Pulmonary lymph node (tissue), 1 donor: ENCODE data around the gene MED8.

DNA sequence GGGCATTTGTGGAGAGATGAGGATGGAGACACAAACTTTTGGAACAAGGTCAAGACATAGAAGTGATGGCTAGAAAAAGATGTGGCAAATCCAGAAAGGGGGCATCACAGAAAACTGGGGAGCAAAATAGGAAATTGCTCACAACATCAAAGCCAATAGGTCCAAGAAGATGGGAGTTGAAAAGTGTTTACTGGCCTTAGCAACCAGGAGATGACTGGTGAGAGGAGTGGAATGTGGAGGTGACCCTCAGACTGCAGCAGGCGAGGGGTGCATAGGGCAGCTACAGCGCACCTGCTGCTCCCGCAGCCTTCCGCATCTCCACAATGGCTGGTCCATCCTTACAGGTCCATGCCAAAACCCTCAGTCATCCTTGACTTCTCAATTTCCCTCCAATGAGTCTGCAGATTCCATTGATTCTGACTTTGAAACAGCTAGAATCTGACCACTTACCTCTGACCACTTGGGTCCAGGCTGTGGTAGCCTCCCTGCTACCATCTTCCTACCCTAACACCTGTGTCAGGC, 22.3 kb downstream of the CLDN19 start:
- PRO-cap: no peak

GRCh38 chr1:42757429-42758147, 9.2 kb downstream of the P3H1 start:
- PRO-cap: no peak

- PRO-cap: unidirectional peak, minus-strand start at chr1:42795694
Observed at GRCh38 chr1:42795575-42795797, 10.7 kb downstream of the TMEM269 start.

GRCh38 chr1:42824489-42825099, 7.4 kb upstream of the SVBP start:
- PRO-cap: no peak

GRCh38 chr1:42825145-42825860, 8.1 kb upstream of the SVBP start:
- PRO-cap: no peak

GRCh38 chr1:42924056-42924378, 34.7 kb downstream of the SLC2A1 start:
- PRO-cap: bidirectional peak, plus-strand start at chr1:42924460, minus-strand start at chr1:42924273

- PRO-cap: bidirectional peak, plus-strand start at chr1:42935379, minus-strand start at chr1:42935313
Observed at GRCh38 chr1:42934630-42935779, 23.7 kb downstream of the SLC2A1 start.

DNA sequence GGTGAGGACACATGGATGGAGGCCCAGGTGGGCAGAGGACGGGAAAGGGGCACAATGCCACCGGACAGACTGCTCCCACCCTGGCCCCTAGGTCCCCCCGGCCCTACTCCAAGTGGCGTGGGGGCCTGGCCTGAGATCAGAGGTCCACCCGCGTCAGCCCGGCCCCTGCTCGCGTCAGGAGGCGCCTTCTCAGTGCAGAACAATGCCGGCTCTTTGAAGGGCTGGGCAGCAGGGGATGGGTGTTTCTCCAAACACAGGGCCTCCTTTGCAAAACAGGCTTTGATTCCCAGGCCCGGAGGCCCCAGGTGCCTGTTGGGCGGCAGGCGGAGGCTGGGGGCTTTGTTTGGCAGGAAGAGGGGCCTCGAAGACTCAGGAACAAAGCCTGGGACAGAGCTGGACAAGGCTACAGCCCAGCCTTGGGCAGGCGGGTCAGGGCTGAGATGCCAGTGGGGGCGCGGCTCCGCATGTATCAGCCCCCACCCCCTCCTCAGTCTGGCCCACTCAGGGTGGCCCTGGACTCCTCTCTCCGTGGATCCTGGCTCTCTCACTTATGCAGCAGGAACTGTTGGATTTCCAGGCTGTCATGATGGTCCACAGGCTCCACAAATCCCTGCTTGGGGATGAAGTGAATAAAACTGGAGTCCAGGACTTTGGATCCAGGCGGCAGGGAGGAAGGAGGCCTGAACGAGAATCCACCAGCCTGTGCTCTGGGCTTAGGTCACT, 77.4 kb upstream of the SLC2A1 start:
- PRO-cap: no peak

DNA sequence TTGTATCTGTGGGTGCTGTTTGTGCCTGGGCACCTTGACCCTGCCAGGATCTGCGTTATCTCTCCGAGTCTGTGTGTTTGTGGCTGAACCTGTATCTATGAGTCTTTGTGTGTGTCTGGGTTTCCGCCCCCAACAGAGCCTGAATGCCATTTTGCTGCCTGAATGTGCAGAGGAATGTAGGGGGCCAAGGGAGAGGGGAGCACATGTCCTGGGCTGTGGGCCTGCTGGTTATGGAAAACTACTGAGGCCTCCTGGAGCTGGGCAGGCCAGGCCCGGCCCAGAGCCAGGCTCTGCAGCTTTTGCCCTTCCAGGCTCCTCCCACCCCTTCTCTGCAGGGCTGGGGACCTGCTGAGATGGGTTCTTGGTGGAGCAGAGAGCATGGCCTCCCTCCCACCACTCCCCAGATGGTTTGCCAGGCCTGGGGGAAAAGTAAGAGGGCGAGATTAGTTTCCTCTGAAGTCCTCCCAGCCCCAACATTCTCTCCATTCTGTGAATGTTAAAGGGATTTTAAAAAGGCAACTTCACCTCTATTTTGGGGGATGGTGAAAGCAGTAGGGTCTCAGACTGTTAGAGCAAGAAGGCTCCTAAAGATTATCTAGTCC, 77.9 kb upstream of the CFAP144 start:
- PRO-cap: no peak

DNA sequence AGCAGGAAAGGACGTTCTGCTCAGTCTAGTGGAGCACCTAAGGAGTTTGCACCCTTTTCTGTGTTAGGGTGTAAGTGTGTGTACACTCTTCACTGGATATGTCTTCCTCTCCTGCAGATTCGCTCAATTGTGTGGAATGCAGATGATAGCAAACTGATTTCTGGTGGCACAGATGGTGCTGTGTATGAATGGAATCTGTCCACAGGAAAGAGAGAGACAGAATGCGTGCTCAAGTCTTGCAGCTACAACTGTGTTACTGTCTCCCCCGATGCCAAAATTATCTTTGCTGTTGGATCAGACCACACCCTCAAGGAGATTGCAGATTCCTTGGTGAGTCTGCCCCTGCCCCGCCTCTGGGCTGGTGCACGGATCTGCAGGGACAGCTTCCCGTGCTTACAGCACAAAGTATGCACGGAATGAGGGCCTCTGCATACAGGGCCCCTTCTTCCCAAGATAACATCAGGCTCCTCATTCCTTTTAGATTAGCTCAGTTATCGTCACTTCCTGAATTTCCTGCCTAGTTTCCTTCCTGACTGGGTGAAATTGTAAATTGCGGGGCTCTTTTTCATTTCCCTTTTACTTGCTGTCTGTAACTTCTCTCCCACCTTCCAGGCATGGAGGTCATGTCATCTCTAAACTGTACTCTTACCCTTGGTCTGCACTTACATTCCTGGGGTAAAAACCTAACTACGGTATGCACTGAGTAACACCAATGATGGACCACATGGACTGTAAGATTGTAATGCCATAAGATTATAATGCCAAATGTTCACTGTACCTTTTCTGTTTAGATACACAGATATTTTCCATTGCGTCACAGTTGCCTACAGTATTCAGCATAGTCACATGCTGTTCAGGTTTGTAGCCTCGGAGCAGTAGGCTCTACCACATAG, 34.7 kb downstream of the CFAP57 start:
- PRO-cap: no peak

- PRO-cap: no peak
Observed at GRCh38 chr1:43231990-43232911, 37.5 kb upstream of the TMEM125 start.

DNA sequence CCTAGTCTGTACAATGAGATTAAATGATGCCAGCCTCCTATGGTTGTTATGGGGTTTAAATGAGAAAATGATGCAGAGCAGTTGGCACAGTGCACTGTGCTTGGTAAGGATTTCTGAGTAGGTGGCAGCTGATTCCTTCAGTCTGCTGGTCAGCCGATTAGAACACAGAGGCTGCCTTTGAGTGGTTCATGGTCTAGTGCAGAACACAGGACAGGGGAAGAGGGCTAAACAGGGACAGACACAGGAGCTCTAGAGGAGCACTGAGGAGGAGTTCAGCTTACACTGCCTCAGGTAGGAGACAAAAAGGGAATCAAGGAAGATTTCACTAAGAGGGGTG, 1.4 kb downstream of the TIE1 start:
- PRO-cap: no peak

DNA sequence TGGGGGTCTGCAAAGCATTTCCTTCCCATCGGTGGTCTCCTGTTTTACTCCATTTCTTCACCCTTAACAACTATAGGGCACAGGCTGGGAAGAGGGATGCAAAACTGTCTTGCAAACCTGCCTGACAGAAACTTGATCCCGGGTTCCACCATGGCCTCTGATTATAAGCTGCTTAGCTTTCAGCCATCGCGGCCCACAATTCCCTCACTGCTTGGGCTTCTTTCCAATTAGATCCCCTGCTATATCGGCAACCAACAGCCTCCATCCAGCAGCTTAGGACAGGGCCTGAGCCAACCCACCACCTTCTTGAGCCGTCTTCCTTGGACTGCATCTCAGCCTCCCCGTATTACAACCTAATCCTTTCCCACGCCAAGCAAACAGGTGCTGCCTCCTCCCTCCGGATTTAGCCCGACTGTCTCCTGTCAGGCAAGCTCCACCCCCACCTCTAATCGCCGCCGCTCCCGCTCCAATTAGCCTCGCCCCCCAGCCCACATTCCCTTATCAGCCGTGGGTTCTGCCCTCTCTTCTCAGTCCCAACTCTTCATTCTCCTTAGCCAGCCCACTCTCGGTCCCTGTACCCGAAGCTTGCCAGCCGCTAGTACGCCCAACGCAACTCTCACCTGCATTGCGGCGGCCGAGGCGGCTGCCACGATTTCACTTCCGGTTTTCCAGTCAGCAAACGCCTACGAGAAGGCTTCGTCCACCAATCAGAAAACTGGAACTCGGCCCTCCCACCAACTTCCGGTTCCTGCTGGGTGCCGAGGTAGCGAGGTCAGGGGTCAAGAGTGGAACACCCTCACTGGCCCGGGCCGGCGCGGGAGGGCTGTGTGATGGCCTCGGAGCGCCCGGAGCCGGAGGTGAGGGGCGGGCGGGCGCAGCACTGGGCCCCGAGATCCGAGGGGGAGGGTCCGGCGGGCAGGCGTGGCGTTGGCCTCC, at the start of gene MED8:
Gene MED8 (minus strand): TSS at position 662 of the 936 bp plus-strand sequence.
- PRO-cap: unidirectional peak, minus-strand start at position 414 of the sequence; bidirectional peak, plus-strand start at position 770 of the sequence, minus-strand start at position 662 of the sequence

DNA sequence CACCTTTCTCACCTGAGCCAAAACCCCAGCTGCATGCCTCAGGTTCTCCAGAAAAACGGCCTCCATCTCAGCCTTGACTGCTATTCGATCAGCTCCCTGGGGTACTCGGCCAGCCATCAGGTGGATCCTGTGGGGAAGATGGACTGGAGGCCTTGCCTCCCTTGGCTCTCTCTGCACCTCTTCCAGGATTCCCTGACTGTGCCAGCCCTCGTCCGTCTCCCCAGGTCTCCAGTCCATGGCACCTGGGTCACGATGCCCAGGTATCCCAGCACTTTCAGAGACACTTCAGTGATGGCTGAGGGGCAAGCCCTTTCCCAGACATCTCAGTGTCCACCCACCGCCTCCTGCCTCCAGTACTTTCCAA, 1.6 kb downstream of the HYI start:
- PRO-cap: no peak

DNA sequence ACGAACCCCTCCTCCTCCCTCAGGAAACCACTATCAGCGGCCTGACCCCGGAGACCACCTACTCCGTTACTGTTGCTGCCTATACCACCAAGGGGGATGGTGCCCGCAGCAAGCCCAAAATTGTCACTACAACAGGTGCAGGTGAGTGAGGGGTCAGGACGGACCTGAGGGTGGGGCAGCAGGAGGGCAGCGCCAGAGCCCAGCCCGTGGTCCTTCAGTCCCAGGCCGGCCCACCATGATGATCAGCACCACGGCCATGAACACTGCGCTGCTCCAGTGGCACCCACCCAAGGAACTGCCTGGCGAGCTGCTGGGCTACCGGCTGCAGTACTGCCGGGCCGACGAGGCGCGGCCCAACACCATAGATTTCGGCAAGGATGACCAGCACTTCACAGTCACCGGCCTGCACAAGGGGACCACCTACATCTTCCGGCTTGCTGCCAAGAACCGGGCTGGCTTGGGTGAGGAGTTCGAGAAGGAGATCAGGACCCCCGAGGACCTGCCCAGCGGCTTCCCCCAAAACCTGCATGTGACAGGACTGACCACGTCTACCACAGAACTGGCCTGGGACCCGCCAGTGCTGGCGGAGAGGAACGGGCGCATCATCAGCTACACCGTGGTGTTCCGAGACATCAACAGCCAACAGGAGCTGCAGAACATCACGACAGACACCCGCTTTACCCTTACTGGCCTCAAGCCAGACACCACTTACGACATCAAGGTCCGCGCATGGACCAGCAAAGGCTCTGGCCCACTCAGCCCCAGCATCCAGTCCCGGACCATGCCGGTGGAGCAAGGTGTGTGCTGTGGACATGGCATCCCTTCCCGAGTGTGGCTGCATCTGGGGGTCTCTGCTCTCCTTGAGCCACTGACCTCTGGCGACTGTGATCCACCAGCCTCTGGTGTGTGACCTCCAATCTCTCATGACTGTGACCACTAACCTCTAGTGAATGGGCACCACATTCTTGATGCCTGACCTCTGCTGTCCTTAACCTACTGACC, 46.3 kb upstream of the KDM4A start:
- PRO-cap: no peak

DNA sequence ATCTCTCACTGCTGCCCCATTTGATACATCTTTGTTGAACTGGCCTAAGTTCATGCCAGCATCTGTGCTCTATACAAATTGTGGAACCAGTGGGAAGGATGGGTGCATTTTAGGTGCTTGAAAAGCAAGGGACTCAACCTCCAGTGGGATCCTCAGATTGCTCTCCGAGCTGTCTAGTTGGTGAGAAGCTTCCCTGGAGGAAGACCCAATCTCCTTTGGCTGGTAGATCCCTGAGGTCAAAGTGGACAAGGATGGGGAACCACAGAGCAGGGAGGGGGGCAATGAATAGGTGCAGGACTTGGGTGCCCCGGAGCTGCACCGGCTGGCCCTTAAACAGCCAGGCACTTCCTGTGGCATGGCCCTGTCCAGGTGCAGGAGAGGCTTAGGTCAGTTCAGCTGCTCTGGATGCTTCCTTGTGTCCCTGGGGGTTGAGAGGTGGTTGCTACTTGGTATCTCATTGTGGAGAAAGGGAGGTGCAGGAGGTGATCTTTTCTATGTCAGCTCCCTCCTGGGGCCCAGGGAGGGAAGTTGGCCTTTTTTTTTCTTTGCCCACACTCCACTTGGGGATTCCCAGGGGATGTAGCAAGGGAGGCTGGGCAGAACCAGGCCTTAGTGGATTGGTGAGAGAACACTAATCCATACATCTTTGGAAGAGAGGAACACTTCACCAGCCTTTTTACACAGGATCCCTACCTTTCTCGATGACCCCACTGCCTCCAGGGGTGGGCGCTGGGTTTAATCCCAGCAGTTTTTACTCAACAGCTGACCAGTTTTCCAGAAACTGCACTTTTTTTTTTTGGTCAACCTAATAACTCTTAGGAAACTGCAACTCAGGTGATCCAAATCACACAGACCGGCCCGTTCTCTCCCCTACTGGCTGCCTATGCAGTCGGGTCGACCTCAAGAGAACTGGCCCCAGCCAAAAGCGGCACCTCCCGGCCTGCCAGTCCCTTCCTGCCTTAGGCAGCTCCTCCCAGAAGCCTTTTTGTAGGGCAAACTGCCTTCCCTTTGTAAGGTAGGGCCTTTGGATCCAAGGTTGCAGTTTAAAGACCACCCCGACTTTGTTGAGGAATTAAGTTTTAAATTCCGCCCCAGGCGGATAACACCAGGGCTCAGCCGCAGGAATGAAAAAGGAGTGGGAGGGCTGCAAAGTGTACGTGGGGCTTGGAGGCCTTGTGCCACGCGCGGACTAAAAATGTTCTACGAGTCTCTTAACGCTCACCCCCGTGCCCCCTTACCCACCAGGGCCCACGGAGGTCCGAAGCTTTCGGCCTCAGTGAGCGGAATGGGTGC, 1.1 kb upstream of the ST3GAL3 start:
- PRO-cap: no peak

DNA sequence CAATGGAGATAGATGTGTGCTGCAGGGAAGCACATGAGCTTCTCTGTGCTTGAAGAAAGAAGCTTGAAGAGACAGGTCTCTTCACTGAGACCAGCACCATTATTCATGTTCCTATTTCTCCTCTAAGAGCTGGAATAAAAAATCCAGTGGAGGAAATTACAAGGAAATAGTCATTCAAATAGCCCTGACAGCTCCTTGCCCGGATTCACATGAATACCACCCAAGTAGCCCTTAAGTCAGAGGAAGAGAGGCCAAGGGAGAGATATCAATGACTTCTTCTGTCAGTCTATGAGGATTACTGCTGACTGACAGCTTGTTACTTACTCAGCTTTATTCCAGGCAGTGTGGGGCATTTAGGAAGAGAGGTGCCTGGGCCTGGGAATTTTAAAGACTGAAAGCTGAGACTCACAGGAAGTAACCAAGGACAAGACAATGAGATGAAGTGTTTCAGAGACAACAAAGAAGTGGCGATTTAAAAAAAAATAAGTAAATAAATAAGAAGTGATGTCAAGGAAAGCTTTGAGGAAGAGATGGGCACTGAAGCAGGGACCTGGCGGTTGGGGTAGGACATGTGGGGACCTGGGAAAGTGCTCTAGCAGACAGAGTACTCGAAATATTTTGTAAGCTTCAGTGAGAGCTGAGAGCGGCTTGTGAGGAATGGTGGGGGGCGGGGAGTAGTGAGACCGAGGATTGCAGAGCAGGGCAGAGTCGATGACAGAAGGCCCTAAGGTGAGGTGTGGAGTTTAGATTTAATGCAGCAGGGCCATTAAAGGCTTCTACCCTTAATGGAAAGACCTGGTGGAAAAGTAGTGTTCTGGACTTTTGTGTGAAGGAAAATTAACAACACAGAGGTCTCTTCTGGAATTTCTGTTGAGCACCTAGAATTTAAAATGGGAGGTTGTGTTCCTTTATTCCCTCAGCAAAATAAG, 58.9 kb downstream of the ST3GAL3 start:
- PRO-cap: no peak

DNA sequence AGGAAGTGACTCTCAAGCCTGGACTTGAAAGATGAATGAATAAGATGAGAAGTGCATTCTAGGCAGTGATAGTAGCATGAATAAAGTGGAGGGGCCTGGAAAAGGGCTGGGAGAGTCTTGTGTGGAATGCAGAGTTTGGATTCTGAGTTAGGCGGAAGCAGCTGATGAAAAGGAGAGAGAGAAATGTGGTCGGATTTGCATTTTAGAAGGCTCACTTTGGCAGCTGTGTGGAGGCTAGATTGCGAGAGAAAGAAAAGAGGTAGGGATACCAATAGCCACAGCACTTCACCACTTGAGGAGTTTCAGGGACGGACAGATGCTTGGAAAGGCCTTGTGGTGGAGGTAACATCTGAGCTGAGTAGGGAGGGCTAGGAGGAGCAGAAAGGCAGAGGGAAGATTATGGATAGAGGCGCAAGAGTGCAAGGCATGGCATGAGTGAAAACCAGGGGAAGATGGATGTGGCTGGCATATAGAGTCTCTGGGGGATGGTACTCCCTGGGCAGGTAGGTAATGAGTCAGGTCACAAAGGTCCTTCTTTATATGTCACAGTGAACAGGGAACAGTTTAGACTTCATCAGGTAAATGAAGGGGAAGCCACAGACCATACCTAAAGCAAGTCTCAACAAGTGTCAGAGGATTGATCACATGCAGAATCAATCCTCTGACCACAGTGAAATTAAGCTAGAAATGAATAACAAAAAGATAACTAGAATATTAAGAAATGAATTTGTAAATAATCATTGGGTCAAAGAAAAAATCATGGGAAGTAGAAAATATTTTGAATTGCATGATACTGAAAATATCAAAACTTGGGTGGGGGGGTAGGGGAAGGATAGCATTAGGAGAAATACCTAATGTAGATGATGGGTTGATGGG, 59.8 kb downstream of the ST3GAL3 start:
- PRO-cap: no peak

GRCh38 chr1:43947549-43948536, 1.1 kb downstream of the IPO13 start:
- PRO-cap: no peak

- PRO-cap: no peak
Observed at GRCh38 chr1:43952649-43953421, 6.1 kb downstream of the IPO13 start.